Myometrial cell (primary cell): ENCODE data around the genes NRROS and SENP5.

GRCh38 chr3:196501739-196501998 lies 1.9 kb downstream of the RNF168 start:
- RAMPAGE, long total RNA = no peak

DNA sequence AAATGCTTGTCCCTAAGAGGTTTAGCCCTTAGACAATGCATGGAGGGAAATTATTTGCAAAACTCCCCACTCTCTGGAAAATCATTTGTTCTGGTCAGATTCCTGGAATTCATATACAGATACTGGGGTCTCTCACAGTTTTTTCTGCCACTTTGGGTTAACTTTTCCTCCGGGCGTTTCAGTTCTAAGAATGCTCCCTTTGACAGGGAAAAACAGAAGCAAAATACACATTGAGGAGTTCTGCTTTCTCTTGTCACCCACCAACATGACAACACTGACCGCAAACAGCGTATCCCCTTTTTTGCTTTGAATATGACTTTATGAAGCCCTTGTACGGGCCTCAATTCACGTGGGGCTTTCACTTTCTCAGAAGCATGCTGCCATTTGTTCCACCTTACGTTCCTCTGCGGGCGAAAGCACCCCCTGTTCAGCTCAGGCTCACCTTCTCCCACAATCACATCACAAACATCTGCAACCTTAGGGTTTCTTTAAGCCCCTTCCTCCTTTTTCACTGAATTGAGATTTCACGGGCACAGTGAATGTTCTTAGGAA lies 15.1 kb upstream of the NRROS start:
- RAMPAGE, long total RNA = no peak

- RAMPAGE, long total RNA = no peak
Measured at GRCh38 chr3:196636572-196637133, 2.8 kb upstream of the NRROS start.

DNA sequence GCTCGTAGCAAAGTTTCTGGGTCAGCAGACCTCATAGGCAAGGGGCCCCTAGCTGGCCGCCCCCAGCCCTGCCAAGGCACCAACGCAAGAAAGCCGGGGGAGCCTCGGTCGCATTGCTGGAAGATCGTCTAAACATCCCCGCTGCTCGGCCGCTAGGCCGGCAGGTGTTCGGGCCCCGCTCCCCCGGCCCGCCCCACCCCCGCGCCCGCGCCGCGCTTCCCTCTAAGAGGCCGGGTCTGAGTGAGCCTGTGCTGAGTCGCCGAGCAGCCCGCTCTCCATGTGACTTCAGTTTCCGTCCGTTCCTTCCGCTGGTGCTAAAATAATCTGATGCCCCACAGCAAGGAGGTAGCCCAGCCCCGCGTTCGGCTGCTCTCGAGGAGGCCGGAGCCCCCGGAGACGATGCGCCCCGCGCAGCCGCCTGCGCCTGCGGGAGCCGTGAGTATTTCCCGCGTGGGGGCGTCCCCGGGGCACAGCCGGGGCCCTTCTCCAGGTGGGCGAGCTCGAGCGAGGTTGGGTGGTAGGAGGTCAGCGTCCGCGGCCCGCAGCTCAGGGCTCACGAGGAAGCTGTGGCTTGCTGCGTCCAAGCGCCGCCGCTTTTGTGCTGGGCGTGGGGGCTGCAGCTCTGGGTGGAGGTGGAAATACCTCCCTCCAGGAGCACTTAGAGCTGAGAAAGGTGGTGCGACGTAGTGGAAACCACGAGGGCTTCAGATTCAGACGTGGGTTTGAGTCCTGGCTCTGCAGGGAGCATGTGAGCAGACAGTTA lies at the start of gene NRROS:
TSS of gene NRROS (plus strand) at position 254 of the 763 bp plus-strand sequence.
- RAMPAGE, long total RNA = no peak

GRCh38 chr3:196642945-196643666 lies 3.6 kb downstream of the NRROS start:
- RAMPAGE, long total RNA = no peak

DNA sequence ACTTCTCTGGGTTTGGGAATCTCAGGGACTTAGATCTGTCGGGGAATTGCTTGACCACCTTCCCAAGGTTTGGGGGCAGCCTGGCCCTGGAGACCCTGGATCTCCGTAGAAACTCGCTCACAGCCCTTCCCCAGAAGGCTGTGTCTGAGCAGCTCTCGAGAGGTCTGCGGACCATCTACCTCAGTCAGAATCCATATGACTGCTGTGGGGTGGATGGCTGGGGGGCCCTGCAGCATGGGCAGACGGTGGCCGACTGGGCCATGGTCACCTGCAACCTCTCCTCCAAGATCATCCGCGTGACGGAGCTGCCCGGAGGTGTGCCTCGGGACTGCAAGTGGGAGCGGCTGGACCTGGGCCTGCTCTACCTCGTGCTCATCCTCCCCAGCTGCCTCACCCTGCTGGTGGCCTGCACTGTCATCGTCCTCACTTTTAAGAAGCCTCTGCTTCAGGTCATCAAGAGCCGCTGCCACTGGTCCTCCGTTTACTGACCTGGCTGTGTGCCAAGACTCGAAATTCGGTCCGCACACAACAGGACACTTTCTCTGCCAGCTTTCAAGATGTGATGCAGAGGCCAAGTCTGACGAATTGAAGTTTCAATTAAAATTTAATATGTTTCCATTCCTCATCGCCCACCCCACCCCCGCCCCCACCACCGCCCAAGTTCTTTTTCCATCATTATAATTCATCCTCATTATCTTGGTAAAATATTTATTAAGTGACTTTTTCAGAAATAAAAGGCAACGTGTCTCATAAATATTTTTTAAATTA lies 21.9 kb downstream of the NRROS start:
- RAMPAGE, long total RNA = no peak

GRCh38 chr3:196867236-196868028 lies at the start of gene SENP5:
SENP5 (plus strand) TSS chr3:196867920.
- RAMPAGE, long total RNA = no peak

- RAMPAGE, long total RNA = no peak
Measured at GRCh38 chr3:196885699-196886776, 18.3 kb downstream of the SENP5 start.

DNA sequence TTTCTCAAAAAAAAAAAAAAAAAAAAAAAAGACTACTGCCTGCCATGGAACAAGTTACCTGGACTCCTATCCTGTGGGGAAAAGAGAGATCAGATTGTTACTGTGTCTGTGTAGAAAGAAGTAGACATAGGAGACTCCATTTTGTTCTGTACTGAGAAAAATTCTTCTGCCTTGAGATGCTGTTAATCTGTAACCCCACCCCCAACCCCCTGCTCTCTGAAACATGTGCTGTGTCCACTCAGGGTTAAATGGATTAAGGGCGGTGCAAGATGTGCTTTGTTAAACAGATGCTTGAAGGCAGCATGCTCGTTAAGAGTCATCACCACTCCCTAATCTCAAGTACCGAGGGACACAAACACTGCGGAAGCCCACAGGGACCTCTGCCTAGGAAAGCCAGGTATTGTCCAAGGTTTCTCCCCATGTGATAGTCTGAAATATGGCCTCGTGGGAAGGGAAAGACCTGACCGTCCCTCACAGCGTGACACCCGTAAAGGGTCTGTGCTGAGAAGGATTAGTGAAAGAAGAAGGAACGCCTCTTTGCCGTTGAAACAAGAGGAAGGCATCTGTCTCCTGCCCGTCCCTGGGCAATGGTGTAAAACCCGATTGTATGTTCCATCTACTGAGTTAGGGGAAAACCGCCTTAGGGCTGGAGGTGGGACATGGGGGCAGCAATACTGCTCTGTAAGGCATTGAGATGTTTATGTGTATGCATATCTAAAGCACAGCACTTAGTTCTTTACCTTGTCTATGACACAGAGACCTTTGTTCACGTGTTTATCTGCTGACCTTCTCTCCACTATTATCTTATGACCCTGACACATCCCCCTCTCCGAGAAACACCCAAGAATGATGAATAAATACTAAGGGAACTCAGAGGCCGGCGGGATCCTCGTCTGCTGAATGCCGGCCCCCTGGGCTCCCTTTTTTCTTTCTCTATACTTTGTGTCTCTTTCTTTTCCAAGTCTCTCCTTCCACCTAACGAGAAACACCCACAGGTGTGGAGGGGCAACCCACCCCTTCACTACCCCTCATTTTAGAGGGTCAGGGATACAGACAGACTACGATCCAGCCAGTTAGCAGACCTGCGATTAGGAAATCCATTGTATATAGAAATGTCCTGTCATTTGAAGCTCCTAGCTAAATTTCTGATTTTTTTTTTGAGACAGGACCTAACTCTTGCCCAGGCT lies 1.9 kb downstream of the NCBP2AS2 start:
- RAMPAGE, long total RNA = no peak

- RAMPAGE, long total RNA = no peak
Measured at GRCh38 chr3:197352096-197352773, 53.8 kb upstream of the DLG1 start.

- RAMPAGE, long total RNA = no peak
Measured at GRCh38 chr3:197467309-197467712, 88.5 kb downstream of the BDH1 start.

DNA sequence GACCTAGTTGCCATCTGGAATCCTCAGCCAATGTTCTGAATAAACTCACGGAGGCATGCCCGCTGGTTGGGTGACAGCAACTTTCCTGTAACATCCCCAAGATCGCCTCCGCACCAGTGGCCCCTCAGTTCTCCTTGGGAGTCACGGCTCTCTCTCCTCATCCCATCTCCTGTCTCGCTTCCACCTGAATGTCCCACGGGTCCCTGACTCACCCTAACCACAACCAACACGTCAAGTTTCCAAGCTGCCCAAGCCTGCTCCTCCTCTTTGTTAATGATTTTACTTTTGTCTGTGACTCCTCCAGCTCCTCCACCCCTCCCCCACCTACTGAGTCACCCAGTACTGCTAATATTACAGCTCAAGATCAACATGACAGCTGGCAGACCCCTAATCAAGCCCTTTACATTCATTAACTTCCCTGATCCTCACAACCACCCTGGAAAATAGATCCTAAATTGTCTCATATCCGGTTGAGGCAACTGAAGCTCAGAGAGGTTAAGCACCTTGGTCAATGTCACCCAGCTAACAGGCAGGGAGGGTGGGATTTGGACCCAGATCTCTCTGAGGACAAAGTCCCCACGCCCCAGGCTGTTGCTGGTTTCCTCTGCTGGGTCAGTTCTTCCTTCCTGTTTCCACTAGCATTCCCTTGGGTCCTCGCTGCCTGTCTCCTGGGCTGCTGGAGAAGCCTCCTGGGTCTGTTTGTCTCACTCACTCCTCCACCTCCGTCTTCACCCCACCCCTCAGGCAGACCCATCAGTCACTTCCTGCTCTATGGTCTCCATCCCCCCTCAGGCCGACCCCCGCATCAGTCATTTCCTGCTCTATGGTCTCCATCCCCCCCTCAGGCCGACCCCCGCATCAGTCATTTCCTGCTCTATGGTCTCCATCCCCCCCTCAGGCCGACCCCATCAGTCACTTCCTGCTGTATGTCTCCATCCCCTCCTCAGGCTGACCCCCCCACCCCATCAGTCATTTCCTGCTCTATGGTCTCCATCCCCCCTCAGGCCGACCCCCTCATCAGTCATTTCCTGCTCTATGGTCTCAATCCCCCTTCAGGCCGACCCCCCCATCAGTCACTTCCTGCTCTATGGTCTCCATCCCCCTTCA lies 39.0 kb downstream of the BDH1 start:
- RAMPAGE, long total RNA = no peak

DNA sequence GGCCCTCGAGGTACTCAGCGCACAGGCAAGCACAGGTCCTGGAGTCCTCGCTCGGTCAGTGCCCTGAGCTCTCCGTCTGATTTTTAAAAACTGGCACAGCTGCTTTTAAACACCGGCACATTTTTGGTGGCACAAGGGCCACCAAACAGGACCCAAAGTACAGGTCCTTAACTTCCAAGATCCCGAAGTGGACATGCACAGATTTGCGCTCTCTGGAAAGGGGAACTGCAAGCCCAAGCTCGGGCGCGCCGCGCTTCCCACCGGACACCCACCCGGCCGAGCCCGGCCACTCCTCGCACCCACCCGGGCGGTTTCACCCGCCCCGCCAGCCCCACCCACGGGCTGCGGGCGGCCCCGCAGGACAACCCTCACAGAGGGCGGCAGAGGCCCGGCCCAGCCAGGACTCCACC lies 71.2 kb upstream of the BDH1 start:
- RAMPAGE, long total RNA = no peak

- RAMPAGE, long total RNA = no peak
Measured at GRCh38 chr3:197730986-197731508, 5.7 kb downstream of the RUBCN start.

GRCh38 chr3:197792306-197792547 lies 1.2 kb downstream of the LRCH3 start:
- RAMPAGE, long total RNA = no peak

DNA sequence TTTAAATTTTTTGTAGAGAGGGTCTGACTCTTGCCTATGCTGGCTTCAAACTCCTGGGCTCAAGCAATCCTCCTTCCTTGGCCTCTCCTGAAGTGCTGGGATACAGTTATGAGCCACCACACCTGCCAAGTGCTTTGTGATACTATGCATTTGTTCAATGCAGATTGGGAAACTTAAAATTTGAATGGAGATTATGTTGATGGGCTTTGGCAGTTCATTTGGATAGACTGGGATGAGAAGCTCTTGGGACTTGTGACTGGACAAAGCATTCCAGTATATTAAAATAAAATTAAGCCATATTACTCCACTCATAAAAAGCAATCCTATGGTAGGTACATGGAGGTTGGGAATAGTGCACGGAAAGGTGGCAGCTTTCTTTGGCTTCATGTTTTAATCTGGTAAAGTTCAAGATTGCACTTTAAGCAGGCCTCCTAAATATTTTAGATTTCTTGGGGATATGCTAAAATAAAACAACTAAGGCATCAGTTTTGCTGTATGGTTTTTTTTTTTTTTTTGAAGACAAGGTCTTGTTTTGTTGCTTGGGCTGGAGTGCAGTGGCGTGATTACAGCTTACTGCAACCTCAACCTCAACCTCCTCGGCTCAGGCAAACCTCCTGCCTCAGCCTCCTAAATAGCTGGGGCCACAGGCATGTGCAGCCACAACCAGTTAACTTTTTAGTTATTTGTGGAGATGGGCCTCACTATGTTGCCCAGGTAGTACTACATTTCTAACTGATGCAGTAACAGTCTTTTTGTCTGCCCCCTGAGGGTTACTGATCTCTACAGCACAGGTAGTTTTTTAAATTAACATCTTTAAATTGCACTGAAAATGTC lies 3.4 kb downstream of the IQCG start:
- RAMPAGE, long total RNA = no peak

GRCh38 chr3:198080523-198081571 lies 120.8 kb downstream of the LMLN start:
- RAMPAGE, long total RNA = no peak